Cardiac ventricle fibroblast (primary cell): ENCODE measurements around the genes TRA2B, CRYGS, ADIPOQ and RTP1.

DNA sequence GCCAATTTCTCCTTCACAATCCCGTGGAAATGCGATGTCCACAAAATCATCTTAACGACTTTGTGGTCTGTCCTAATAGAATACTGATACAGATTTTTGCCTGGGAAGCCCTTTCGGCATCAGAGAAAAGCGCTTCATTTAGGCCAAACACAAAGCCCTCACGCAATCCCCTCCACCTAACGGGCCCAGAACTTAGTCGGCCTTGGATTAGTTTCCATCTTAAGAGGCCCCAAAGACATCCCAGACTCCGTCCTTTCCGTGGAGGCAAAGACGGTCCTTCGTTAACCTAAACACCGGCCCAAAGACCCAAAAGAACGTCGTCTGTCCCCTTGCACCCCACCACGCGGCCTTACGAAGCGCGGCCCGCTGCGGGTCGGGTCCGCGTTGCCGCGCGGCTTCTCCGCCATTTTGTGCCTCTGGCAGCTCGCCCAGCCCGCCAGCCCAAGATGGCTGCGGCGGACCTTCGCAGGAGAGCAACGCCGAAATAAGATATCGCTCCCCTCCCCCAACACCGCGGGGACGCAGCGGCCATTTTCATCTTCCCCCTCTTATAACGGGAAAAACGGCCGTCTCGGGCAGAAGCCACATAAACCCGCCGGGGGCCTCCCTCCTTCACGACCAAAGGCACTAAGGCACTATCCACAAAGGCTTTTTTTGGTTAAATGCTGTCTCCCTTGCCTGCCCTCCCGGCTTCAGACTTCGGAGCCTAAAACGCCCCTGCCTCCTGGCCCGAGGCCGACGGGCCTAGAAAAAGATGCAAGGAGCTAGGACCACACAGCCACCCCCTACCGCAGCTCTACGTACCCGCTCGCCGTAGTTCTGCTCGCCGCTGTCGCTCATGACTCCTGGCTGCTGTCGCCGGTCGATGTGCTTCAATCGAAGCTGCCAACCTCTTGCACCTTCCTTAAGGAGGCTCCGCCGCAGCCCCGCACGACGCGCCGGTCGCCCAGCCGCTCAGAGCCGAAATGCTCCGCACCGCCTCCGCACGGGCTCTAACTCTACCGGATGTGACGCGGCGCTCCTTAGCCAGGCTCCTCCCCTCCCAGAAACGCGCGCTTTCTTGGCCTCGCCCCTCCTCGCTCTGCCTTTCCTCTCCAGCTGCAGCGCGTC, at the start of gene TRA2B:
TSS of gene TRA2B (minus strand) at position 994 of the 1,110 bp plus-strand sequence.
- RAMPAGE, long total RNA: no peak

GRCh38 chr3:185943143-185943769, 5.4 kb upstream of the TRA2B start:
- RAMPAGE, long total RNA: no peak

DNA sequence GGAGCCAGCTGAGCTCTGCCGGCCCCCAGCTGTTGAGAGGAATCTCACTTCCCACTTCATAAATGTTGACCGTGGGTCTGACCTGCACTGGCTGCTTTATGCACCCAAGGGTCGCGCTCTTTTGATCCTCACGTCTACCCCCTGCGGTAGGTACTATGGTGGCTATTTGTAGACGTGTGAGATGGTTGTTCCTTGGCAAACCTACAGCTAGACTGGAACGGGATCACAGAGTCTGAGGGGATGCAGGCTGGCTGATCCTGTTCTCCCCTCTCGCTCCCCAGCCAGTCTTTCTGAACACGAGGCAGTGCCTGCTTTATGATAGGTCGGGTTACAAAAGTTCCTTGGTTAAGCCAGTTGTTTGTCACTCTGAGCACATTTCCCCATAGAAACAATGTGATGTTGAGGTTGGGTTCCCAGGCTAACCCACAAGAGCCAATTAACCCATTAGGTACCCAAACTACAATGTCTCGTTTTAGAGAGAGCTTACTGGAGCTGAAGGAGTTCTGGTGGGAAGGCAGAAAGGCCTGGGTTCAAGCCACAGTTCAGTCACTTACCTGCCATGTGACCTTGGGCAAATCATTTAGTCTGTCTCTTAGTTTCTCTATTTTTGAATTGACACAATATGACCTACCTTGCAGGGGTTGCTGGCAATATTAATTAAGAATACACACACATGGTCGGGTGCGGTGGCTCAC, 113.1 kb upstream of the ETV5 start:
- RAMPAGE, long total RNA: no peak

- RAMPAGE, long total RNA: no peak
Observed at GRCh38 chr3:186281067-186281542, 80.9 kb downstream of the DGKG start.

GRCh38 chr3:186383572-186384096, 21.6 kb upstream of the DGKG start:
- RAMPAGE, long total RNA: no peak

DNA sequence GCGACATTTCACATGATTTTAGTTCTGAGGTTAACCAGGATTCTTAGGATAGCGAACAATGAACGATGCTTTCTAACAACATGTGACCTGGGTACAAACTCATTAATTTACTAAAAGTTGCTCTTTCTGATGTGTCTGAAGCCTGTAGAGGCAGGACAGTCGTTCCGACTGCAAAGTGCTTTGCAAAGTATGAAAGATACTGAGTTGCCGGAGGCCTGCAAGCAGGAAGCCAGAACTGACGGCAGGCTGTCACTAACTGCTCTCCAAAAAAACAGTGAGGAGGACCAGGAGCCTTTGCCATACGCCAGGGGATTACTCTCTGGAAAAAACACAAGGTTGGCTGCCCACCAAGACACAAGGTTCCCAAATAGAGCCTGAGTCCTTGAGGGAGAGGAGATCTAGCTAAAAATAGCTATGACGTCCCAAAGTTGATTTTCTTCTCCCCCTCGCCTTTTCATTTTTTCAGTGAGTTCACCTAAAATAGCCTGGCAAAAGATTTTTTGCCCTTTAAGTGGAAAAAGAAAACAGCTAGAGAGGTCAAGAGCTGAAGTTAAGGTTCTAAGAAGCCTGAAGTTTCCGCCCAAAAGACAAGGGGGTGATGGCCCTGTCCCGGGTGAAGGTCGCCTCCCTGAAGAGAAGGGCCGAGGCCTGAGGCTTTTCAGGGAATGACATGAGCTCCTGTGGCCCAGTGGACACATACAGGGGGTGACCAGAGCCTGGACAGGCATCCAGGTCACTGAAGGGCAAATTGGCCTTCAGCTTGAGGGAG, 44.7 kb upstream of the DGKG start:
- RAMPAGE, long total RNA: no peak

DNA sequence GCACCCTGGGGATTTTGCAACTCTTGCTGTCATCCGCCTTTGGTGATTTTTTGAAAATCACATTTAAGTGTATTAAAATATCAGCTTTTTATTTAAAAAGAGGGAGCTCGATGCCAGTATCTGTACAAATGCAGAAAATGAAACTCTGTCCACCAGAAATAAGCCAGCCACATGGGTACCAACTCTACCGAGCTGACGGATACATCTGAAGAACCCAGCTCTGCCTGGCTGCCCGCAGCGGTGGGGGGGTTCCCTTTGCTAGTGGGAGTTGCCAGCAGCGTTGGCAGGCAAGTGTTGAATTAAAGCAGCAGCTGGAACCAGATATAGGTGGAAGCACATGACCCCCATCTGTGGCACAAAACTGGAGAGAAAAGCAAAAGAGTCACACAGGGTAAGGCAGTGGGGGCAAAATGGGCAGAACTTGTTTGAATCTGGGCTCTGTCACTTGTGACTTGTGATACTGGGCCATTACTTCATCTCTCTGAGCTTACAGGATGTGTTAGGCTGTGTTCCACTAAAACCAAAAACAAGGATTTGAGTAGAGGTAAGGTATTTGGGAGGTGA, 17.9 kb downstream of the CRYGS start:
- RAMPAGE, long total RNA: no peak

DNA sequence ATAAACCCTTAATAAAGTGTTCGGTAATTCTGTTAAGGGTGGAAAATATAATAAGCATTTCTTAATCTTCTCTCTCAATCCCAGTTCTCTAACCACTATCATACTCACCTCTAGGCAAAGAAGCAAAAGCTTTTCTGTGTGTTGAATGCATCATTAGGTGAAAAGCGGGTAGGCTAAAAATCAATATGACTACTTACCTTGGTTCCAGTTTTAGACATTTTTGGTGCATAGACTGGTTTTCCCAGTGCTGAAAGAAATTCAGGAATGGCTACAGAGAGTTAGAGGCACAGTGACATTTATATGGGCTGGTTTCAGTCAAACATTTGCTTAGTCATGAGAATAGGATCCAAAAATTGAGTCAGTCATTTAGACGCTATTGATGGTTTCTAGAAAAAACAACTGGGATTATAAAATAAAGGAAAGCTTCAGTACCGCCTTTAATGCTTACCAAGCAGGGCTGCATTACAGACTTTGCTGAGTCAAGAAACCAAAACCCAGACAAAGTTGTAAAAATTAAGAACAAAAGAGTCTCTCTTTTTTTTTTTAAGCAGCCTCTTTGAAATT, at the start of gene CRYGS:
TSS of gene CRYGS (minus strand) at position 272 of the 564 bp plus-strand sequence.
- RAMPAGE, long total RNA: no peak

- RAMPAGE, long total RNA: no peak
Observed at GRCh38 chr3:186594551-186594959, 18.3 kb upstream of the AHSG start.

DNA sequence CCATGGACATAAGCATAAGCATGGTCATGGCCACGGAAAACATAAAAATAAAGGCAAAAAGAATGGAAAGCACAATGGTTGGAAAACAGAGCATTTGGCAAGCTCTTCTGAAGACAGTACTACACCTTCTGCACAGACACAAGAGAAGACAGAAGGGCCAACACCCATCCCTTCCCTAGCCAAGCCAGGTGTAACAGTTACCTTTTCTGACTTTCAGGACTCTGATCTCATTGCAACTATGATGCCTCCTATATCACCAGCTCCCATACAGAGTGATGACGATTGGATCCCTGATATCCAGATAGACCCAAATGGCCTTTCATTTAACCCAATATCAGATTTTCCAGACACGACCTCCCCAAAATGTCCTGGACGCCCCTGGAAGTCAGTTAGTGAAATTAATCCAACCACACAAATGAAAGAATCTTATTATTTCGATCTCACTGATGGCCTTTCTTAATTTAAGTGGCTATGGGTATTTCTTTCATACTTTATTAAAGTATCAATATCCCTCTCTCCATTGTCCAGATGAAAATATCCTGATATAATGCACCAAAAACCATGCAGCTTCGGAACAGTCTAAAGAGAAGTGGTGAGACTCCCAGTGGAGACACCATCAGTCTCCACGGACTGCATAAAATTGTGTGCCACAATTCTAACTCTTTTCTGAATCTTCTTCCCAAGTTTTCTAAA, 24.9 kb downstream of the KNG1 start:
- RAMPAGE, long total RNA: no peak

- RAMPAGE, long total RNA: no peak
Observed at GRCh38 chr3:186752828-186753325, 30.5 kb upstream of the EIF4A2 start.

DNA sequence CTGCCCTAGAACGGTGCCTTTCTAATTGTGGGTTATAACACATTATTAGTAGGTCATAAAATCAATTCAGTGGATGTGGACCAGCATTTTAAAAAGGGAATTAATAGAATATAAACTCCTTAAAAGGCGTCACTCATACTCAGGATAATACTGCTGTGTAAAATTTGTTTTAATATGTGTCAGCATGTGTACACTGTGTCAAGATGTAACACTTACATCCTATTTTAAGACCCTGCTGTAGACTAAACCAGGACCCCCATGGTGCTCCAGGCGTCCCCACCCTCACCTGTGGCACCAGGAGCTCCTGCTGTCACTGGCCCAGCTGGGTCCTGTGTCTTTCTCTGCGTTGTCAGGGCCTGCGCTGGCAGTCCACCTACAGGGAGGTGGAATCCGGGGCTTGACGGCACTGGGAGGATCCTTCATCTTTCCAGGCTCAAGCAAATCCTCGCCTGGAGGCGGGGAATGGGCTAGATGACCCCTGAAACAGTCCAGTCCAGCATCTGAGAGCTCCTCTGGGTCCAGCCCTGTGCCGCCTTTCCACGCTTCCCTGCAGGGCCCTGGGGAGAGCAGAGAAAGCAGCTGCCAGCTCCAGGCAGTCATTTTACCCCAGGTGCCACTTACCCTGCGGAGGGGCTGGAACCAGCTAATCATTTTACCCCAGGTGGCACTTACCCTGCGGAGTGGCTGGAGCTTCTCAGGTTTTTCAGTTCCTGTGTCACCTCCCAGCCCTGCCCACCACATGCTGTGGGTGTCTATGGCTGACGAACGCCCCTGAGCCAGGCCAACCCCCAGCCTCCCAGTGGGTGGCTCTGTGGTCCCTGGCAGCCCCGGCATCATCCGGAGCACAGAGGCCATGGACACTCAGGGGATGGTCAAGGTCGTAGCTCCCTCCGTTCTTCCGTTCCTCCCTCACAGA, 18.1 kb upstream of the ADIPOQ start:
- RAMPAGE, long total RNA: no peak

GRCh38 chr3:186842613-186842850, at the start of gene ADIPOQ:
Gene ADIPOQ (plus strand): TSS chr3:186842710.
- RAMPAGE, long total RNA: no peak

DNA sequence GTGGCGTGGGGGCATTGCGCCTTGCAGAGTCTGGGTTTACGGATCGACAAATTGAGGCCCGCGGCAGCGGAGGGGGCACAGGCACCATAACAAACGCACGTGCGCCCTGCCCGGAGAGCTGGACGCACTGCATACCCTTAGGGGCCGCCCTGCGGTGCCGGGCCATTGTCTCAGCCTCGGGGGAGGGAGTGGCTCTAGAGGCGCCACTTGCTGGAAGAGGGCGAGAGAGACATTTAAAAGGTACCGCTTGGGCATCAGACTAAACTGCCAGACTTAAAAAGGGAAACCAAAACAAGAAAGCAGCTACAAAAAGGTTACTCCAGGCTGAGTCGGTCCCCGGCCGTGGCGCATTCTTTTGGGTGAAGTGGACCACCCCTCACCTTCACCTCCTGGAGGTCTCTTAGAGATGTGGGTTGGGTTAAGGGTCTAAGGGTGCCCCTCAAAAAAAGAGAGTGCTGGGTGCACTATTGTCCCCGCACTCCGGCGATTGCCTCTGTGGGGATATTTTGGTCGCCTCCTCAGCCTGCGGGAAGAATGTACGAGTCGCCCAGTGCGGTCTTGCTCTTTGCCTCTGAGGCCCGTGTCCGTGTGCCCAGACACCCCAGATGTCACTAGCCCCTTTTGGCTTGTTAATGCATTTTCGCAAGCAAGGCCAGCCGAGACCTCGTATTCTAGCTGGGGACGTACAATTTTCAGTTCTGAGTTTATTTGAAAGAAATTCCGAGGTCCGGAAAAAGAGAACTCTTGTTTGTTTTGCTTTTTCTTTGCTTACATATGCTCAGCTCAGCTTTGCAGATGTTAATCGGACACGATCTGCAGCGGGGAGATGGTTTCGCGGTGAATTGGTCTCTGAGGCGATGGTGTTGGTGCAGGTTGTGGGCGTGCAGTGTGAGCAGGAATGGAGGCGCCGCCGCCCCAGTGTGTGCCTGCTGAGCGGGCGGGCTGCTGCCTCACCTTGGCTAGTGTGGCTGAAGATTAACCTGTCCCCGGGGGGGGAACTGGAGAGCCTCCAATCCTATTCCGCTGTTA, 1.1 kb downstream of the ST6GAL1 start:
- RAMPAGE, long total RNA: no peak

- RAMPAGE, long total RNA: no peak
Observed at GRCh38 chr3:187019508-187020098, 89.3 kb downstream of the ST6GAL1 start.

GRCh38 chr3:187186967-187187590, 10.2 kb upstream of the RTP1 start:
- RAMPAGE, long total RNA: no peak

GRCh38 chr3:187197295-187197593, at the start of gene RTP1:
Gene RTP1 (plus strand): TSS chr3:187197486.
- RAMPAGE, long total RNA: no peak

DNA sequence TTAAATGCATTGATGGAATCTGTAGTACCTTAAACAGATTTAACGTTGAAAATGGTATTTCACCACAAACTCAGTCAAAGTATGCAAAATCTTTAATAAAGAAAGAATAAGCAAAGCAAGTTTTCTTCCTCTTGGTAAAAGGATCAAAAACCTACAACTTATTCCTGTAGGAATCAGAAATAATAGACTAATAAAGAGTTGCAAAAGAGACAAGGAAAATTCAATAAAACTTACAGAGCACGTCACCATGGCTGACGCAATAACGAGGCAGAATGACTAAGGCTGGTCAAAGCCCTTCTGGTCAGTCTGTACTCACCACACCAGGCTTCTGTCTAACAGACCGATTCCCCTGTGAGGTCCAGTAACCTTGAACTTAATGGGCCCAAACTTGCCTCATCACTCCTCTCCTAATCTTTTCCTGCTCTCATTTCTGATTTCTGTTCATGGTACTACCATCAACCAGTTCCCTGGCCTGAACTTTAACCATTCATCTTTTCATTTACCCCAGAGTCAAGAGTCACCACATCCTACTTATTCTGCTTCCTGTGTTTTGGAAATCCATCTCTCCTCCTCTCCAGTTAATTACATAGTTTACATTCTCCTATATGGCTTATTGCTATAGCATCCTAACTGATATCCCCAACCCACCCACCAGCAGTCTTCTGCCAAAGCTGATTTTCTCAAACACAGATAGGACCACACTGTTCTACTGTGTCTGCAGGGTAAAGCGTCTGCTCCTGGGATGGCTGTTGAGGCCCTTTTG, 4.9 kb downstream of the MASP1 start:
- RAMPAGE, long total RNA: no peak

GRCh38 chr3:187721897-187722424, 19.6 kb upstream of the RTP2 start:
- RAMPAGE, long total RNA: no peak

DNA sequence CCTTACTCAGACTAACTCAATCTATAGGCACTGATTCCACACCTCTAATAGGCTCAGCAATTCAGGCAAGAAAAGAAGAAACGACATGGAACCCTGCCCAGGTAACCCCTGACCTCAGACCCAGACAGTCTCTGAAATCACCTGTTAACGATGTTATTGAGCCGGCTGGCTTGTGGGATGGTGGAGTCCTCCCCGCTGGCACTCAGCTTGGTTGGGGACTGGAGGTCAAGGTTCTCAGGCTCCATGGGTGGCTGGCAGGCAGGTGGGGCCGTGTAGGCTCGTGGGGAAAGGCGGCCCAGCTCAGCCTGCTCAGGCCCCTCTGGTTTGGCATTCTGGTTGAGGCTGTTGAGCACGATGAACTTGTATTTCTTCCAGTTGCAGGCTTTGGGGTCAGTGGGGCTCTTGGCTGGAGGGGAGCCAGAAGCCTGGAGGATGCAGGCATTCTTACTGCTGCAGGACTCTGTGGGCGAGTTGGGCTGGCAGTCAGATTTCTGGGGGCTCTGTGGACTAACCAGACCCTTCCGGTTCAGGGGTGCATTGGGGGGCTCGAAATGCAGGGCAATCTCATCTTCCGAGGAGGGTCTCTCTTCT, 16.3 kb downstream of the BCL6 start:
- RAMPAGE, long total RNA: no peak